ENCODE measurements around a stretch of chr17.

GRCh38 chr17:81251391-81251755 lies 12.3 kb downstream of the NDUFAF8 start:
- PRO-cap, 10 experiments, result no peak in any of the 10 experiments

DNA sequence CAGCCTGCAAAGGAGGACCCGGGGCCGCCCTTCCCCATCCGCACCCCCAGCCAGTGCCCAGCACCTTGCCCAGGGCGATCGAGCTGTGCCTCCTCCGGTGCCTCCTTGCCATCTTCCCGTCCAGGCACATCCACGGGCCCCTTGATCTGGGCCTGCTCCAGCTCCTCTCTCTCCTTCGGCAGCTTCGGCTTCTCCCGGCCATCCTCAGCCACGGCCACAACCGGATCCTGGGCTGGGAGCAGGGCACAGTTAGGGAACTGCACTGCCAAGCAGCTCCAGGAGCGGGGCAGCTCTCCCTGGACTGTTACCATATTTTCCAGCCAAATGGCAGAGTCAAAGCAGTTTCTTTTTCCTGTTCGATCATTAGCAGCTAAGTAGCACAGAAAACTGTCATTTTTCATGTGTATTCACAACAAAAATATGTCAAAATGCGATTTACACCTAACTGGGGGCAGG lies 13.9 kb downstream of the NDUFAF8 start:
- PRO-cap, 10 experiments, result no peak in any of the 10 experiments

GRCh38 chr17:81272475-81273195 lies 22.5 kb downstream of the SLC38A10 start:
- PRO-cap, 10 experiments, result no peak in any of the 10 experiments

DNA sequence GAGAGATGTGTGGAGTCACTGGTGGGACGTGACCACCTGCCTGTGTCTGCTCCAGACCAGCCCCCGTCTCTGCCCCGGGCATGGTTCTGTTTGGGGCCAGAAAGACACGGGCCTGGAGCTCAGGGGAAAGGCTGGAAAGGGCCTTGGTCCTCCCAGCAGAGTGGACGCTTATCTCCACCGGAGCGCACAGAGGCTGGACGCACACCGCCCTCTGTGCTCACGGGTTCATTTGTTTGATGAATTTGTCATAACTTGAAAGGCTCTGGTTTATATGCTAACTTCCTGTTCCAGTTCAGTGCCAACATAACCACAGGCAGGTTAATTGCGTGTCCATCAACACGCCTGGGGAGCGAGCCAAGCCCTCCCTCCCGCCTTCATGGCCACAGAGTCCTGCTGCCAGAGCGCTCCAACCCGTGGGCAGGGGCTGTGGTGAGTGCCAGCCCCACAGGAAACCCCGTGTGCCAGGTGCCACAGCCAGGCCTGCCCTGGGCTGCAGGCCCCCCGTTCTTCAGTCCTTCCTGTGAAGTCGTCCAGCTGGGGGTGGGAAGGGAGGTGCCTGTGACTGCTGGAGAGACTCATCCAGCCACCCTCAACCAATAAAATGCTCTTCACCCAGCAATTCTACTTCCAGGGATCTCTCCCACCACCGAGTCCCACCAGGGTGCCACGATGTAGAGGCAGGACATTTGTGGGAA lies 29.5 kb upstream of the BAHCC1 start:
- PRO-cap, 10 experiments, result peak in 4 of 10 experiments; most common plus-strand start position 283 of the sequence (in 1); most common minus-strand start position 162 of the sequence (in 3)

DNA sequence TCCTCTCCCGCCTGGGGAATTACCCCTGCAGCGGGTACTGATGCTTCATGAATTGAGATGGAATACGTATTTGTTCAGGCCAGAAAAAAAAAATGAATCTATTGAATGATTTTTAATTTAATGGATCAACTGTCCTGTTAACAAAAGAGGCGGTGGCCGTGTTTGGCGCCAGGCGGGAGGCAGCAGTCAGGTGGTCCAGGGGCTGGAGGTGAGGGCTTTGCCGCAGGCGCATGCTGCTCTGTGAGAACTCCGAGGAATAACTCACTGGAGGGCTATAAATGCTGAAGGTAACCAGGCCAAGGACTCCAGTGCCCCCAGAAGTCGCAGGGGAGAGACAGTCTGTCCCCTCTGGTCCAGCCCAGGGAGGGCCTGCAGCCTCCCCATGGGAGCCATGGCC lies 7.2 kb upstream of the BAHCC1 start:
- PRO-cap, 10 experiments, result peak in 6 of 10 experiments; most common minus-strand start position 258 of the sequence (in 3)

DNA sequence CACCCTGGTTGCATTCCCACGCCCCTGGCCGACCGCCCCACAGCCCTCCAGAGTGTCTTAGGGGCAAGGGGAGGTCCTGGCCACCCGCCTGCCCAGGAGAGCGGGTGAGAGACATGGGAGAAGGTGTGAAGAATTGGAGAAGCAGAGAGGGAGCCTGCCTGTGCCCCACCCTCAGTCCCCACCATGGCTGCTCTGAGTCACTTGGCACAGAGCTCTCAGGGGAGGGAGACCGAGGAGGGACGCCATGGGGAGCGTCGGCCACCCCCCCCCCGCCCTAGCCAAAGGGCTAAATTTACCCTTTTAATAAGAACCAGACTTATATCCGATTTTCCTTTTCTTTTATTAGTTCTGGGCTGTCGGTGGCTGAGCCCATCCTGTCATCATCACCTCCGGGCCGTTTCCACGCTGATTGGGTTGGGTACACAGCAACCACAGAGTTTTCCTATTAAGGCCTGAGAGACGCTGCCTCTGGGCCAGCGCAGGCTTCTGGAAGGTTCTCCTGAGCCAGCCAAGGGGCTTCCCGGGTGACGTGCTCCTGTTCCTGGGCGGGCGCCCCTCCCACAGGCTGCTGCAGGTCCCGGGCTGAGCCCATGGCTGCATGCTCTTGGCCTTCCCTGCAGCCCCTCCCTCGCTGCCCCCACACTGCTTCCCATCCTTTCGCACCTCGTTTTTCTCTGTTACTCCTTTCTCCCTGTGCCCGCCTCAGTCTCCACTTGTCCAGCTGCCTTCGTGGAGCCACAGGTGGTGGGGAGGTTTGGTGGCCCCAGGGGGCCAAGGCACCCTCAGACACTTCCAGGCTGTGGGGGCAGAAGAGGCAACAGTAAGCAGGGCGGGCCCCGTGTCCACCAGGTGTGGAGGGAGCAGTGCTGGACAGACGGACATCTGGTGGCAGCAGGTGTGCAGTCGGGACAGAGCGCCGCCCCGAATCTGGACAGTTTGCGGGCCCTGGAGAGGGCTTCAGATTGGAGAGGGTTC lies 22.3 kb downstream of the BAHCC1 start:
- PRO-cap, 10 experiments, result no peak in any of the 10 experiments

DNA sequence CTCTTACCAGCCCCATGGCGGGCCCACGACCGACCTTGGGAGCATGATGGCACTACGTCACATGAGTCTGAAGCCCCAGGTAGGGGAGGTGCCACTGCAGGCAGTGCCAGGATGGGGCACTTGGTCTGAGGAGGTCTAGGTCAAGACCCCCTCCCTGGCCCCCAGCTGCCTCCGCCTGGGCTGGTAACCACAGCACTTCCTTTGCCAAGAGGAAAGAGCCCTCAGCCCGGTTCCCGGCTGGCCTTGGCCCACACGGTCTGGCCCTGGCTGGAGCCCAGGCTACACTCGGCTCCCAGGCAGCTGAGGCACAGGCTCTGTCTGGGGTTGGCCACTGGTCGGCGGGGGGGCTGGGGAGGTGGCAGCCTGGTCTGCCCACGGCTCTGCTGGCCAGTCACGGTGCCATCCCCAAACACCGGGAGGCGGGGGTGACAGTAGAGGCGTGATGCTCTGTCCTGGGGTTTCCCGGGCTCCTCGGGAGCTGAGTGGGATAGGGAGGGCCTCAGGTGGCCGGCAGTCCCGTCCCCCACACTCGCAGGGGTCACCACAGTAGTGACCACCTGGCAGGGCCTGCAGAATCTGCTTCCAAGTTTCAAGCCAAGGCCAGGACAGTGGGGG lies 25.9 kb downstream of the BAHCC1 start:
- PRO-cap, 10 experiments, result no peak in any of the 10 experiments

DNA sequence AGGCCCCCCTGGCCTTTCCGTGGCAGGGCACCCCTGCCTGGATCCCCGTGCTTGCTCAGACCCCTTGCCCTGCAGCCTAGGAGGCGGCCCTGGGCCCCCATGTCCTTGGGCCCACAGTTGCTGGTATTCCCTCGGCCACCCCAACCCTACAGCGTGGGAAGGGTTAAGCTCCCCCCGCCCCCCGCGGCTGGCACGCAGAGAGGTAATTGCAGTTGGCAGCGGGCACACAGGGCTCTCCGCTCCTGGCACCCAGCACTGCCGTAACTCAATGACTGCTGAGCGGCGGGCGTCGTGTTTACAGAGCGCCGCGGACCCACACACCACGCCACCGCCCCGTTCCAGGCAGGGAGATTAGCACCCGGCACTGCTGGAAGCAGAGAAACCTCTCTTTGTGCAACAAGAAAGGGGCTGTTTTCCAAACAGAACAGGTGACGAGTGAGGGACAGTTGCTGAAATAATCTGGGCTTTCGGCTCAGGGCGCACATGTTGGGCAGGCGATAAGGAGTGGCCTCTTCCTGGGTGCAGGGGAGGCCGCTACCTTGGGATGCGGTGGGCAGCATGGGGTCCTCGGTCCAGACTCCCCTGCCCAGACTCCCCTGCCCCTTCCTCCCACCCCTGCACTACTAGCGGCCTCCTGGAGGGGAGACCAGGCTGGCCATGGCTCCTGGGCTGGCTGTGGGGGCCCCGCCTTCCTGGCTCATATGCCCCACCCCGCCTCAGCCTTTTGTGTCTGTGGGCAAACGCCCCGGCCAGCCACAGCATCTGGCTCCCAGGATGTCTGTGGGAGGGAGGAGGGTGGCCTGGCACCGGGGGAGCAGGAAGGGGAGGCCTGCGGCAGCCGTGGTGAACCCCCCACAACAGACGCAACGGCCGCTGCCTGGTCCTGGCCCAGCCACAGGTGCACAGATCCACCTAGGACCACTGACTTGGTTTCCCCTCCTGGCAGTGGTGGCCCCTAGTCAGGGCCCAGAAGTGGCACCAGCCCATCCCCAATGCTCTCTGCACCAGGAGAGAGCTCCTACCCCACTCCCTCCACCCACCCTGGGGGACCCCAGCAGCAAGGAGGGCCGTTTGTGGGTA lies 32.6 kb downstream of the BAHCC1 start:
- PRO-cap, 10 experiments, result no peak in any of the 10 experiments

DNA sequence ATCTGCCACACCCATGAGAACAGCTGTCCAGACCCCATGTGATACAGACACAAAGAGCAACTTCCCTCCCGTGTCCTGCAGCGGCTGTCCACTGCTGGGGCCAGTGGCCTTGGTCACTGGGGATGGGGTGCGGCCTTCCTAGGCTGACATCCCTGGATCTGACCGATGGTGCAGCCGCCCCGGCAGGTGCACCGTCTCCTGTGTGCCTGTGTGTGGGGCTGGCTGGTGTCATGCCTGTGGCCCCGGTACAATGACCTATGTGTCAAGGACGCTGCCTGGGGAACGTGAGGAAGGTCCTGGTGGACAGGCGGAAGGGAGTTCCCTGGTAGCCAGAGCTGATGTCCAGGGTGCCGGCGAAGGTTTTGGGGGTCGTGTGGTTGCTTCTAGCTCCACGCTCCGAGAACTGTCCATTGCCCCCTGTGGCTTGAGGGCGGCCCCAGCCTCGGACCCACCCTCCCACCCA lies 36.9 kb downstream of the BAHCC1 start:
- PRO-cap, 10 experiments, result no peak in any of the 10 experiments

DNA sequence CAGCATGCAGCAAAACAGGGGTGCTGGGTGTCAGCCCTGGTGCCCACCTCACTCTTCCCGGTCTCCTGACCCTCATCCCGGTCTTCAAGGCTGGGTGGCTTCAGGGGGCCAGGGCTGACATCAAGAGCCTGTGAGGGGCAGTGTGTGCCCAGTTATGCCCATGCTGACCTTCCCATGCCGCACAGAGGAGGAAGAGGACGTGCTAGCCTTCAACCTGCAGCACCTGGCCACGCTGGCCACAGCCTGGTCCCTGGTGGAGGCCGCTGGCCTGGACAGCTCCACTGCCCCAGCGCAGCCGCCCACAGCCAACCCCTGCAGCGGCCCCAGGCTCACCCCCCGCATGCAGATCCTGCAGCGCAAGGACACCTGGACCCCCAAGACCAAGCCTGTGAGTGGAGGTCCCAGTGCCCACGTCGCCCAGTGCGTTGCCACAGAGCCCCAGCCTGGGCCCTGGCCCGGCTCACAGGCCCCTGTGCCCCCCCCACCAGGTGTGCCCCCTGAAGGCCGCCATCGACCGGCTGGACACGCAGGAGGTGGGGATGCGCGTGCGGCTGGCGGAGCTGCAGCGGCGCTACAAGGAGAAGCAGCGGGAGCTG lies 56.3 kb downstream of the BAHCC1 start:
- PRO-cap, 10 experiments, result no peak in any of the 10 experiments

- PRO-cap, 10 experiments, result peak in 9 of 10 experiments; most common plus-strand start chr17:81488105 (in 9); most common minus-strand start chr17:81487961 (in 6)
These were observed 24.8 kb downstream of the ACTG1 start for GRCh38 chr17:81487716-81488256.

GRCh38 chr17:81517381-81518171 lies 5.0 kb upstream of the ACTG1 start:
- PRO-cap, 10 experiments, result no peak in any of the 10 experiments

GRCh38 chr17:81535728-81537063 lies 8.0 kb downstream of the FSCN2 start:
- PRO-cap, 10 experiments, result no peak in any of the 10 experiments

DNA sequence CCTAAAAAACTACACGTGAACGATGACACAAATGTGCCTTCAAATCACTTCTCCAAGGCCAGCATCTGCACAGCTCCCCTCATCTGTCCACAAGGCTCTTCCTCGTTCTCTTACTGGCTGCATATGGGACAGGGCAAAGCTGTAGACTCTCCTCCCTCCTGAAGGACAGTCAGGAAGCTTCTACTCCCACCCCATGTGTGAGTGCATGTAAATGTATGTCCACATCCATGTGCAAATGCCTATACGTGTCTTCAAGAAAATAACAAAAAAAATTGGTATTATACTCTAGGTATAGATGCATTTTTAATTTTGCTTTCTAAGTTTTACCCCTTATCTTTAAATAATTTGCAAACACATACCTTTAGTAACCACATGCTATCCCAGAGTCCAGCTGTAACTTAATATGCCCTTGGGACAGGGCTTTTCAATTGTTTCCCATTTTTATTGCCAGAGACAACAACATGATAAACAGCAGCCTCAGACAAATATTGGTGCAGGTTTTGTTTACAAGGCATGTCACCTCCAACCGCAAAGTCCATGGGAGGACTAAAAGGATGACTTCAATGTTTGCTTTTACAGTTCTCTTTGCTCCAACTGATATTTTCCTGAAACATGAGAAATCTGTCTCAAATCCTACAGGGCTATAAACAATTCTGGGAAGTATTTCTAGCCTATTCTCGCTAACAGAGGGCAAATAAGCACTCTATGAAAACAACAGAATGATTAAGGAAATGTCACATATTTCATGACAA lies 31.6 kb upstream of the FAAP100 start:
- PRO-cap, 10 experiments, result no peak in any of the 10 experiments

GRCh38 chr17:81613086-81613726 lies 23.7 kb downstream of the NPLOC4 start:
- PRO-cap, 10 experiments, result no peak in any of the 10 experiments

GRCh38 chr17:81651554-81652219 lies 4.7 kb downstream of the PDE6G start:
- PRO-cap, 10 experiments, result peak in 2 of 10 experiments; most common plus-strand start chr17:81651866 (in 1); most common minus-strand start chr17:81651742 (in 2)

- PRO-cap, 10 experiments, result peak in 1 of 10 experiments; most common plus-strand start chr17:81839123 (in 1); most common minus-strand start chr17:81838907 (in 1)
These were observed 4.0 kb upstream of the PPP1R27 start for GRCh38 chr17:81838629-81839557.

DNA sequence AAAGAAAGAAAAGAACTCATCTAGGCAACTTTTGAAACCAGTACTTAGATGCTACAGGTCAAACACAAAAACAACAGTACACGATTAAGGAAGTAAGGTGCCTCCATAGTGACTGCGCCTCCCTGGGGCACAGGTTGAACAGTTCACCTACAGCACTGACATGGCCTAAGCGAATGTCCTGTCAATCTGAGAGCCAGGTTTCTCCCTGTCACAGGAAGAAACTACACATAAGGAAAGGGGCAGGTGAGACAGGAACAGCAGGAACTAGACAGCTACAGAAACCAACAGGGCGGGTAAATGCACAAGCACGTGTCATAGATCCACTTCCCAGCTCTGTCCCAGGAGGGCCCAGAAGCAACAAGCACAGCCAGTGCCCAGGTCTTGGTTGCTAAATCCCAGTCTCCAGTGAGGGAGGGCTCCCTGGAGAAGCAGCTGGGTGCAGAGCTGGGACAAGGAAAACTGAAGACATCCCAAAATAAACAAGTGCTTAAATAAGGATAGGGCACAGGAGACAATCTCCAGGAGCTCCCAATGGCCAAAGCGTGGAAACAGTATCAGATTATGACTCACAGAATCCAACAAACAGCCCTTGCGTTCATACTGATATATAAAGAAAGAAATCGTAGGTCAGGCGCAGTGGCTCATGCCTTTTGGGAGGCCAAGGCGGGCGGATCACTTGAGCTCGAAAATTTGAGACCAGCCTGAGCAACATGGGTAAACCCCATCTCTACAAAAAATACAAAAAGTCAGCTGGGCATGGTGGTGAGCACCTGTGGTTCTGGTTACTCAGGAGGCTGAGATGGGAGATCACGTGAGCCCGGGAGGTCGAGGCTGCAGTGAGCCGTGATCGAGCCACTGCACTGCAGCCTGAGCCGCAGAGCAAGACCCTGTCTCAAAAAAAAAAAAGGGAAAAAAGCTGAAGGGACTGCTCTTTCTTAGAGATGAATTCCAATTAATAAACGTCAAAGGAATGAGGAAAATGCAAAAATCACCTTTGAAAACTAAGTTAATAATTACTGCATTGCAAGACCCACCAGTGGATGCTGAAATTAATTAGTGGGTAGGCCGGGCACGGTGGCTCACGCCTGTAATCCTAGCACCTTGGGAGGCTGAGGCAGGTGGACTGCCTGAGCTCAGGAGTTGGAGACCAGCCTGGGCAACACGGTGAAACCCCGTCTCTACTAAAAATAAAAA lies 8.4 kb upstream of the ARHGDIA start:
- PRO-cap, 10 experiments, result no peak in any of the 10 experiments

DNA sequence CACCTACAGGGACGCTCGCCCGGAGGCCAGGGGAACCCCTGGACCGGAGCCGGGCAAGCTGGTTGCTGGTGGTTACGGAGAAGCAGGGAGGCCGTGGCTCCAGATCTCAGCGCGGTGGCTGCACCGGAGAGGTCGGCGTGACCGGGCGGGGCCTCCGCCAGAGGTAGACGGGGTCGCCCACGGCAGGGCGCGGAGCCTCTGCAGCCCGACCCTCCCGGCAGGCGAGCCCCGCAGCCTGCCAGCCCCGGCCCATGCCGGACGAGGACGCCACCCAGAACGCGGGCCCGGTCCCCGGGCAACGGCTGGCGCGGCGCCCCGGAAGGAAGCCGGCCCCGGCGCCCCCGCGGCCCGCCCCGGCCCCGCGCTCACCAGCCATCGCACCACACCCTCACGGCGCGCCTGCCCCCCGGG lies 296 bp downstream of the PCYT2 start:
- PRO-cap, 10 experiments, result no peak in any of the 10 experiments

GRCh38 chr17:81918860-81919320 lies 914 bp upstream of the SIRT7 start:
- PRO-cap, 10 experiments, result no peak in any of the 10 experiments

All from Metastatic Breast Carcinoma in the Brain (tissue), 10 donors.